ENCODE results near the gene SOCS1.

GRCh38 chr16:9089801-9090984 is 1.3 kb upstream of the HAPSTR1 start:
- RRBS, result 1% methylated on average over 29 of the region's 89 CpGs

DNA sequence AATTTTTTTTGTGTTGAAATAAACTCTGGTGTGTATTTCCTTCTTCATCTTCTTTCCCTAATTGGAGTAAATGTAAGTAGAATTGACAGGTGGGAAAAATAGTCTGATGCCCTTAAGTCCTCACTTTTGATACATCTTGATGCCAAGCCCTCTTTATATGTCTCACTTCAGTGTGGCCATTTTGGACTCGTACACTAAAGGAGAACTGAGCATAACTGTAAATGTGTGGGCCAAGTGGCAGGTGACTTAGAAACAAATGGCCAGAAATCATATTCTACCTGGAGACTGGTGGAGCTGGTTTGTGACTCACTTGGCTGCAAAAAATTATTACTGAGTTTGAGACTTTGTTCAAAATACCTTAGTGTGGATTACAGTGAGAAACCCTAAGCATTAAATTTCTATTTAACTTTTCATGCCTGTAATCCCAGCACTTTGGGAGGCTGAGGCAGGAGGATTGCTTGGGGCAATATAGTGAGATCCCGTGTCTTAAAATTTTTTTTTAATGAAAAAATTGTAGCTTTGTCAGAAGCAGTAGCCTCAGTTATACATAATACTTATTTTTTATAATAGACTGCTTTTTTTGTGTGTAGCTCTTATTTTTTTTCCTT is 5.0 kb downstream of the HAPSTR1 start:
- RRBS, result no CpG with 5 or more reads among the region's 2 CpGs

- RRBS, result no CpG with 5 or more reads among the region's 8 CpGs
Observed at GRCh38 chr16:9287081-9287718, 195.8 kb downstream of the HAPSTR1 start.

DNA sequence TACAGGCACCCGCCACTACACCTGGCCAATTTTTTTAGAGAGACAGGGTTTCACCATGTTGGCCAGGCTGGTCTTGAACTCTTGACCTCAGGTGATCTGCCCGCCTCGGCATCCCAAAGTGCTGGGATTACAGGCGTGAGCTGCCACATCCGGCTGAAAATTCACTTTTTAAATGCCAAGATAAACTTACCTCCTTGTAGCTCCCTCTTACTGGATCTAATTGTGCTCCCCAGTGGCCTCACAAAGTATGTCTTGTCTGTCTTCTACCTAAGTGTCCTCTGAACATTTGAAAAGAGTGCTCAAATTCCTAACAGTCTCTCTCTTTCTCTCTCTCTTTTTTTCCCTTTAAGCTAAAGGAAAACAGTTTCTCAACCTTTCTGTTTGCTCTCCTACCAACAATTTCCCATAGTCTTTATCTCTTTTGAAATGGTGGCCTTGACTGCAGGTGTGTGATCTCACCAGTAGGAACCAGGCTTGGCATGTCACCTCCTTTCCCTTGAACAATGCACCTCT is 273.1 kb downstream of the HAPSTR1 start:
- RRBS, result no CpG with 5 or more reads among the region's 5 CpGs

GRCh38 chr16:10296868-10297281 is 89.0 kb upstream of the ATF7IP2 start:
- RRBS, result no CpG with 5 or more reads among the region's 8 CpGs

DNA sequence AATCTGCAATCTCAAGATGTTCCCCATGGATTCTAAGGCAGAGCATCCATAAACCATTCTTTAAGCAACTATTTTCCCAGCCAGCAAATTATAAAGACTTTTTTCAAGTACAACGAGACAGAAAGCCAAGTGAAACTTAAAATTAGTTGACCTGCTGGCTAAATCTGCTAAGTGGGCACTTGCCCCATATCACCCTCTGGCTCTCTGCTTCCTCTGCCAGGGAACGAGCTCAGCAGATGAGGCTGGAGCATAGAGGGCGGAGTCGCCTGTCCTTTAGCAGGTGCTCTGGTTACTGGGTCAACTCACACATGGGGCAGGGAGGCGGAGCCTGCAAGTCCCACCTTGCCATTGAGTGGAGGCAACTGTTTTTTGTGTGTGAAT is 62.6 kb downstream of the EMP2 start:
- RRBS, result no CpG with 5 or more reads among the region's 5 CpGs

- RRBS, result no CpG with 5 or more reads among the region's 6 CpGs
Observed at GRCh38 chr16:10565103-10565553, 15.3 kb downstream of the EMP2 start.

GRCh38 chr16:10569566-10570081 is 10.8 kb downstream of the EMP2 start:
- RRBS, result no CpG with 5 or more reads among the region's 12 CpGs

DNA sequence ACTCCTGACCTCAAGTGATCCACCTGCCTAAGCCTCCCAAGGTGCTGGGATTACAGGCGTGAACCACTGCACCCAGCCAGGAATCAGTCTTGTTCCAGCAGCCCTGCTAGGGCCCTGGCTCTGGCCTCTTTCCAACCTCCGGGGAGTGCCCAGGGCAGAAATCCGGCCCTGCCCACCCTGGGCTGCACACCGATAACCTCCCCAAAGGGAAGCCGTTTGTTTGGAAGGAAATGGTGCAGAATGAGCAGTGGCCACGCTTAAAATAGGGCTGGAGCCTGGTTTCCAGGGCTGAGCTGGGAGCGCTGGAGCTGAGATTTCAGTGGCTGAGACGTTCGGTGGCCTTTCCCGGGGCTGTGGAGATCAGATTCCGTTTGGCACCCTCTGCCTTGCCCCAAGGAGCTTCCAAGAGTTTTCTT is 17.8 kb upstream of the EMP2 start:
- RRBS, result no CpG with 5 or more reads among the region's 11 CpGs

DNA sequence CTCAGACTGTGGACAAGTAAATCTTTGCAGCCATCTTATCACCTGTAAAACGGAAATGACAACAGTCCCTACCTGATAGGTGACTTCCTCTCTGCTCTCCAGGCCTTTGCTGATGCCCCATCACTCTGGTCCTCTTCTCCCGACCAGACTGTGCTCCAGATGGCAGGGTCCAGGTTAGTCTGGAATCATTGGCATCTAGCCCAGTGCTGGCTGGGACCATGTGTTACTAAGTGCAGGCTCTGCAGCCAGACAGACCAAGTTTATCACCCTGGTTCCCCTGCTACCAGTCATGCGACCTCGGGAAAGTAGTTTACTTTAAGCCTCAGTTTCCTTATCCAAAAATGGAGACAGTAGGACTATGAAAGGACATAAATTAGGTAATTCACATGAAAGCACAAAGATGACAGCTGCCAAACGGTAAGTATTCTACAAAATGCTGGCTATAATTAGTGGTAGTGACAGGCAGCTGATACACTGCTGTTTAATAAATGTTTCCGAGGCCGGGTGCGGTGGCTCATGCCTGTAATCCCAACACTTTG is 1.7 kb upstream of the NUBP1 start:
- RRBS, result no CpG with 5 or more reads among the region's 8 CpGs

DNA sequence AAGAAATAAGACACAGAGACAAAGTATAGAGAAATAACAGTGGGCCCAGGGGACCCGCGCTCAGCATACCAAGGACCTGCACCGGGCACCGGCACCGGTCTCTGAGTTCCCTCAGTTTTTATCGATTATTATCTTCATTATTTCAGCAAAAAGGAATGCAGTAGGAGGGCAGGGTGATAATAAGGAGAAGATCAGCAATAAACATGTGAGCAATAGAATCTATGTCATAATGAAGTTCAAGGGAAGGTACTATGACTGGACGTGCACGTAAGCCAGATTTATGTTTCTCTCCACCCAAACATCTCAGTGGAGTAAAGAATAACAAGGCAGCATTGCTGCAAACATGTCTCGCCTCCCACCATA is 10.9 kb upstream of the TVP23A start:
- RRBS, result no CpG with 5 or more reads among the region's 9 CpGs

DNA sequence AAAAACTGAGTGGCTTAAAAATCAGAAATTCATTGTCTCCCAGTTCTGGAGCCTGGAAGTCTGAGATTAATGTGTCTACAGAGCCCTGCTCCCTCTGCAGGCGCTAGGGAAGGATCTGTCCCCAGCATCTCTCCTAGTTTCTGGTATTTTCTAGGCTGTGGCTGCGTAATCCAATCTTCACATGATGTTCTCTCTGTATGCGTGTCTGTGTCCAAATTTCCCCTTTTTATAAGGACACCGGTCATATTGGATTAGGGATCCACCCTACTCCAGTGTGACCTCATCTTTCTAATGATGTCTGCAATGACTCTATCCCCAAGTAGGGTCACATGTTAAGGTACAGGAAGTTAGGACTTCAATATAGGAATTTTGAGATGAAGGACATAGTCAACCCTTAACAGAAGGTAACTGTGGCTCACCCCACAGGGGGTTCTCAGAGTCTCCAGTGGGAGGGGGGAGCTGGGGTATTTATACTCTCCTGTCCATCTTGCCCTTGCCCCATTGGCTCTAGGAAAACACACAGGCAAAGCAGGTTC is 13.7 kb upstream of the TVP23A start:
- RRBS, result no CpG with 5 or more reads among the region's 4 CpGs

- RRBS, result 52% methylated on average over 2 of the region's 11 CpGs
Observed at GRCh38 chr16:10879884-10880533, 3.0 kb downstream of the CIITA start.

GRCh38 chr16:10942727-10943125 is 458 bp upstream of the DEXI start:
- RRBS, result no CpG with 5 or more reads among the region's 16 CpGs

GRCh38 chr16:10981909-10982543 is 37.7 kb downstream of the CLEC16A start:
- RRBS, result no CpG with 5 or more reads among the region's 7 CpGs

DNA sequence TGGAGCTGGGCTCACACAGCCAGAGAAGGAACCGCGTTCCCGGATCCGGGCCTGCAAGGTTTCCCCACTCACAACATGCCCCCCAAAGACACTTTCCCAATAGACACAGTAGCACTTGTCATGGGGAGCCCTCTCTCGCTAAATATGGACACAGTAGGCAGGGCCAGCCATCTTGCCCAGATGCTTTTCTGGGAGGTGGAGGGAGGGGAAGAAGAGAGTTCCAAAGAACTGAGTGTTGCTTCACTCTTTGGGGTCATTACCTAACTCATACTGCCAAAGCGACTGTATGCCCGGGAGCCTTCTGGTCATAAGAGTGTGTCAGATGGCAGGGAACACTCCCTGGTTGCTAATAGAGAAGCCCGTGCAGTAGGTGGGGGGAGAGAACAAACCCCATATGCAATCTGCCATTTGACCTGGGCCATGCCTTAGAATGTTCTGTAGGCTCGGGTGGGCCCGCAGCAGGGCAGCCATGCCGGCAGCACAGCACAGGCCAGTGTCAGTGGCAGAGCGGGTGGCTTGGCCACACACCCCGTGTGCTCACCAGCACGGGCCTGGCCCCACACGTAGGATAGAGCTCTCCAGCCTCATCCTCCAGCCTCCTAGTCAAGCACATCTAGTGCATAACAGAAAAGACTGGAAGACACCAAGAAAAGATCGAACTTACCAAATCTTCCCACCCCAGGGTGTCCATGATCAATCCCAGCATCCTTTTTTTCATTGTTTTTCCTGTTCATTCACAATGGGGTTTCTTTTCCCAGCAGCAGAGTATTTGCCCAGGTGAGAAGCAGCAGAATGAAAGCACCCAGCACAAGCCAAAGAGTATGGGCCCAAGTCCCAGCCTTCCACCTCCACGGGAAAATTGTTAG is 120.5 kb downstream of the SOCS1 start:
- RRBS, result no CpG with 5 or more reads among the region's 17 CpGs

- RRBS, result no CpG with 5 or more reads among the region's 19 CpGs
Observed at GRCh38 chr16:11155276-11156097, 100.5 kb downstream of the SOCS1 start.

GRCh38 chr16:11249127-11249732 is 6.8 kb downstream of the SOCS1 start:
- RRBS, result 88% methylated on average over 5 of the region's 42 CpGs

- RRBS, result 2% methylated on average over 45 of the region's 101 CpGs
Observed at GRCh38 chr16:11256036-11257244, at the start of gene SOCS1. TSS of gene SOCS1 (minus strand) at chr16:11256204.

GRCh38 chr16:11327811-11328047 is 17.5 kb upstream of the RMI2 start:
- RRBS, result no CpG with 5 or more reads among the region's 3 CpGs

All from non-pigmented ciliary epithelial cell (primary cell).